Skeletal muscle satellite cell (primary cell): ENCODE measurements around the gene BLVRA.

DNA sequence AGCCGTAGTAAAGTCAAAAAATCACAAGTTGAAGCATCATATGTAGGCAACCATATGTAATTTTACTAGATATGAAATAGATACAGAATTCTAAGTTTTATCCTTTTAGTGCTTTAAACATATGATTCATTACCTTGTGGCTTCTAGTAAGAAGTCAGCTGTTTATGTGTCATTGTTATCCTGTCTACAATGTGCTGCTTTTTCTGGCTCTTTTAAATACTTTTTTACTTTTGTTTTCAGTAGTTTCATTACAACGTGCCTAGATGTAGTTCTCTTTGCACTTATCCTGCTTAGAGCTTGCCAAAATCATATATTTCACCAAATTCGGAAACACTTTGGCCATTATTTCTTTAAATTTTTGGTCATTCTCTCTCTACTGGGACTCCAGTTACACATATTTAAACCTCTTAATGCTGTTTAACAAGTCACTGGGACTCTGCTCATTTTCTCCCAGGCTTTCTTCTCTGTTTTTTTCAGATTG, 26.4 kb downstream of the YAE1 start:
- CAGE, long polyA plus RNA: no peak

DNA sequence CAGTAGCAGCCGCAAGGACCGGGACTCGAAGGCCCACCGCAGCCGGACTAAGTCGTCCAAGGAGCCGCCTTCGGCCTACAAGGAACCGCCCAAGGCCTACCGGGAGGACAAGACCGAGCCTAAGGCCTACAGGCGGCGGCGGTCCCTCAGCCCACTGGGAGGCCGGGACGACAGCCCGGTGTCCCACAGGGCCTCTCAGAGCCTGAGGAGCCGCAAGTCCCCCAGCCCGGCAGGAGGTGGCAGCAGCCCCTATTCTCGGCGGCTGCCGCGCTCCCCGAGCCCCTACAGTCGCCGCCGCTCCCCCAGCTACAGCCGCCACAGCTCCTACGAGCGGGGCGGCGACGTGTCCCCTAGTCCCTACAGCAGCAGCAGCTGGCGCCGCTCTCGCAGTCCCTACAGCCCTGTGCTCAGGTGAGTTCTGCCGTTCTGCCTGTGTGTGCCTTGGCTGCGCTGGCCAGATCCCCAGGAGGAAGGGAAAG, 1.4 kb downstream of the CDK13 start:
- CAGE, long polyA plus RNA: no peak

DNA sequence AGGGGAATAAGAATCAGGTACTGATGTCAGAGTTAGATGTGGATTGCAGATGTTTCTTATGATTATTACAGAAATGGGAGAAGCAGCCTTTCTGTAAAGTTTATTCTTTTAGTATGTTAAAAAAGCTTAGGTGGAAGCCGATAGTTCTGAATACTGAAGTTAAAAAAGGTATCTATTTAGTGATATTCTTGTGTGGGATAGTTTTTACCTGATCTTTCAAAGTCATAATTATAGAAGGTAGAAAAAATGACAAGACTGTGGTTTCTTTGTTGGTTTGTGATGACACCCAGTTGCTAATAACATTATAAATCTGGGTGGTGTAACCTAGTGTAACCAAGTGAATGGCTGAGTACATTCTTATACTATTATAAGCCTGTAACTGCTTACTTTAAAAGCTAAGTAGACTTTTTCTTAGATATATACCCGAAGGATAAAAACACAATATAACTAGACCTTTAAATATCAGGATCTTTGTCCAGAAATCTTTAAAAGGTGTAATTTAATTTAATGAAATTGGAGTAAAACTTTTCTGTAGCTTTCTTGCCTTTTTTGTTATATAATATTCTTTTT, 2.3 kb downstream of the CDK13 start:
- CAGE, long polyA plus RNA: no peak

DNA sequence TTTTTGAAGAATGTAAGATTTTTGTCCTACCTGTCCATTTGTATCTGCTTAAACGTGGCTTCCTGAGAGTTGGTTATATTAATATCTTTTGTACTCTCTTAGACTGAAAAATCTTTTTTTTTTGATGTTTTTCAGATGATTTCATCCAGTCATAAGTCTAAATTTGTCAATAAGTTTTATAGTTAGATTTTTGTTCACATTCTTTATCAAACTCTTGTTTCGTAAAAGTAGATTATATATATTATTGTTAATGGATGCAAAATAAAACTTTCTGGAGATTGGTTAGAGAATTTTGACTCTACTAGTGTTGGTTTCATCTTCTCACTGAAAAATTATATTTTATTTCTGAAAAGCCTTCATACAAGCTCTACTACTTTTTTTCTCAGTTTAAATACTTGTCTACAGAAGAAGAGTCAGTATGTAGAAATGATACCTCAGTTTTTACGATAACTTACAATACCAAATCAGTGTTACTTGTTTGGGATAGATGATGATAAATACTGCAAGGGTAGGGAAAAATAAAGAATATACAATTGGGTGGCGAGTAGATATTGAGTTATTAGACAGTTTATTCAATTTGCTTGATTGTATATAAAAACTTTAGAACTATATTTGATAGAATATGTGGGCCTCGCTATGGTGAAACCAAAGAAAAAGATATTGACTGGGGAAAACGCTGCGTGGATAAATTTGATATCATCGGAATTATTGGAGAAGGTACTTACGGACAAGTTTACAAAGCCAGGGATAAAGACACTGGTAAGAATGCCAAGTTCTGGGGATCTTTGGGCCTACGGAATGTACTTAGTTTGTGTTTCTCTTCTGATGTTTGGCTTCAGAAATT, 48.9 kb downstream of the CDK13 start:
- CAGE, long polyA plus RNA: no peak

DNA sequence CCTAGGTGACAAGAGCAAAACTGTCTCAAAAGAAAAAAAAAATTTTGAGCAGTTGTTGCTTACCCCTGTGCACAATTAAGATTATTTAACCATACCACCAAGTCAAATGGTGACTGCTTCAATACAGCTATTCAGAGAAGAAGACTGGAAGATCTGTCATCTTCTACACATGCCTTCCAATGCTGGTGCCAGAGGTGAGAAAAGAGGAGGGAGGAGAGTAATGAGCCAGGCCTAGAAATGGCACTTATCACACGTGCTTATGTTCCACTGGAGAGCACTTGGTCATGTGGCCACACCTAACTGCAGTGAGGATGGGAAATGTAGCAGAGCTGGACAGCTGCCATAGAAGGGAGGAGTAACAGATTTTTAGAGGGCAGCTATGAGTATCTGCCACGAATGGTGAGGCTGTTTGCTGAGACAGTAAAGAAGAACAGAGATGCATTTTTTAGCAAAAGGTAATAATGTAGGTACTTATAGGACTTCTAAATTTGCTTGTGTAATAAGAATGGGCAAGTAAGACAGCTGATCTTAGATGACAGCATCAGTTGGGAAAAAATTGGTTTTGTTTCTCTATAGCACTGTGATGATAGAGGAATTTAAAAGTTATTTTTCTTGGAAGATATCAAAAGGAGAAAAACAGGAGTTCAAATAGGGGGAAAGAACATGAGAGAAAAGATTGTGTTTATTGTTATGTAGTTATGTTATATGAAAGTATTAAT, 77.0 kb downstream of the MPLKIP start:
- CAGE, long polyA plus RNA: no peak

DNA sequence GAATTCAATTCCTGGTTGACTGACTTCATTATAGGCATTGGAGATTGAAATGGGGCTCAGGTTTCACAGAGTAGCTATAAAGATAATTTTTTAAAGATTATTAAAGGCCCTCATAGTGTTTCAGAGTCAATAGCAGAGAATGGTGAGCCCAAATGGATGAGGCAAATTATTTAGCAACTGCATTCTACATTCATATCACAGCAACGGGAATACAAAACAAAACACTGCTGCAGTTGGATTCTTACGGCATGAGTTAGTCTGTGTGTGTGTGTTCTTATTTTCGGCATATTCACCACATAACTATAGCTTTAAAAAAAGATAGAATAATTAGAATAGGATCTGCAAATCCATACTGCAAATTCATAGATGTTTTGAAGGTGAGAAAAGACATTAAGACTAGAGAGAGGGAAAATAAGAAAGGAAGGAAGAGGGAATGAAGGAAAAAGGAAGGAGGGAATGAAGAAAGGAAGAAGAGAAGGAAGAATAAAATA, 66.0 kb downstream of the SUGCT start:
- CAGE, long polyA plus RNA: no peak

DNA sequence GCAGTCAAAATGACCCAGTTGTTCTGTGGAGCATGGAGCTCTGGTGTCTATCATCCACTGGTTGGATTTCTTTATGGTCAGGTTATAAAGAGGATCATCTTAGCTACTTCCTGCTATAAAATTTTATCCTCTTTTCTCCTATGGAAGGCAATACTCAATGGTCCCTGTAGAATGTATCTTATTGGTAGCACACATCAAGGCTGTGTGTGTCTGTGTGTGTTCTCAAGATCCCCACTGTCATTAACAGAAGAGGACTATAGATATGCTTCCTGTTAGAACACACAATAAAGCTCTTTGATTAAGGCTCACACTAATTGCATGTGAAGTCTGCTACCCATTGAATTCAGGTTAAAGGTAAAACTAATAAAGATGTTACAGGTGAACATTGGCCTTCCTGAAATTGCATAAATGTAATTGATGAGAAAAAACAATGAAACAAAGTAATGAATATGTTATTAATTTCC, 747.5 kb downstream of the SUGCT start:
- CAGE, long polyA plus RNA: no peak

DNA sequence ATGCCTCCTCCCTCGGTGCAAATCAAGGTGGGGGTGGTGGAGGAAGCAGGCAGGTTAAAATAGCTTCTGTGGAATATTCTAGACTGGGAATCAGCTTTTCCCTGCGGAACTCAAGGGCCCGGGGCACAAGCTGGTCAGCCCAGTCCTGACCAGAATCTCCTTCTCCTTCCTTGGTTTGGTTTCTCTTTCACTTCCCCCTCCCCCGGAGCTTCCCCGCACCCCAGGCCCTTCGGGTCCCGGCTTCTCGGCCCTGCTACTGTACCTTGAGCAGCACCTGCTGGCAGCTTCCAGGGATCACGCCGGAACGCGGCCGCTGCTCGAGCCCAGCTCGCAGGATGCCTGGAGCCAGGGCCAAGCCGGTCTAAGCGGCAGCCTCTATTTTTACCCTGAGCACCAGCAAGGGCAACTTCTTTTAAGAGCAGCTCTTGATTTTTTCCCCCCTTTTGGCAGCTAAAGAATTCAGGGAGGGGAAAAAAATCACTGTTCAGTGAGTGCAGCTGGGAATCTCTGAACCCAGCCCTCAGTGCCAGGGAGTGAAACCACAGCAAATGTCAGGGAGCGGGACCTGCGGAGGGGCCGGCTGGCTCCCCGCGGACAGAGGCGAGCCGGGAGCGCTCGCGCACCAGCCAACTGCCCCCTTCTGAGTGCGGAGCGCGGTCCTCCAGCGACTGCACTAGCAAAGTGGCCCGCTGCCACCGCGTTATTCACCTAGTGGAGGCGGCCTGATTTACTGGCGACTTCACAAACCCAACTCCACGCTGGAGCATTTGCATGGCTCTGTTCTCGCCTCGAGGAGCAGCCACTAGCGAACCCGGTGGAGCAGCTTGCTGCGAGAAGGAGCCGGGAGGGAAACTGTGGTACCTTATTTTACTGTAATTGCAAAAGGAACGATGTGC, 2.4 kb upstream of the INHBA start:
- CAGE, long polyA plus RNA: no peak

DNA sequence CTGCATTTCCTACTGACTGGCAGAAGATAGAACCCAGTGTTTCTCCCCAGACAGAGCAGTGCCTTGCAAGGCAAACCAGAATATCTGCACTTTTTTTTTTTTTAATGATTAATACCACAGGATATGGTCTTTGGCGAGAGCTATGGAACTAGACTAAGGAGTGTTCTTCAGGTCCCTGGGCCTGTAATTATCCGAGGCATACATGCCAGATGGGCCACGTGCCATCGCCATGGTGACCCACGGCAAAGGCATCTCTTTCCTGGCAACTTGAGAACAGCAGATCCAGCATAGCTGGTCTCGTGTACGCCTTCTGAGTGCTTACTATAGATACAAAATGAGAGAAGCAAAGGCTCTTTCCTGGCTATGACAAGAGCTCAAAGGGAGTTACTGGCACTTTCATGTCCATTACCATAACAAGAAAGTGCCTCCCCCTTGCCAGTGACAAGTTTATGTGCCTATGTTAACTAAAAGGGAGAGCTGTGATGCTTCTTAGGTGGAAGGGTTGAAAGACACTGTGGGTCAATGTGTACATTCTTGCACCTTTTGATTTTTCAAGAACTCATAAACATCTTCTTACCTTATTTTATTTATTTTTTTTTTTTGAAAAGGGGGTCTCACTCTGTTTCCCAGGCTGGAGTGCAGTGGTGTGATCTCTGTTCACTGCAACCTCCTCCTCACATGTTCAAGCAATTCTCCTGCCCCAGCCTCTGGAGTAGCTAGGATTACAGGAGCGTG, 26.0 kb upstream of the GLI3 start:
- CAGE, long polyA plus RNA: no peak

DNA sequence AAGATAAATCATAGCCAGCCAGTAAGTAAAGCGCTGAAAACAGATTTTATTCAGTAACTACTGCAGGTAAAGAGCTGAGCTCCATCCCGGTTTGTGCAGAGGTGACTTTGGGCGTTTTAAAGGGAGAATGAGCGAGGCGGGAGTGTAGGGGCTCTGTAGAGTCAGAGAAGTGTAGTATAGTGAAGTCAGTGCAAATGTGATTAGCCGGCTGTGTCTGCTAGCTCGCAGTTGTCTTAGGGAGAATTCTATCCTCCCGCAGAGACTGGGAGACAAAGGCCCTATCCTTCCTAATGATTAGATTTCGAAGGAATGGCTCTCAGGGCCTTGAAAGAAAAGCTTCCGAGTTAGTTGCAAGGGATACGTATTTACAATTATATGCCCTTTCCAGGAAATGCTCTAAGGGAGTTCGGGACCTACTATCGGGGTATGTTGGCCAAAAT, 615 bp downstream of the MRPL32 start:
- CAGE, long polyA plus RNA: no peak

- CAGE, long polyA plus RNA: no peak
Measured at GRCh38 chr7:43693452-43693898, 35.8 kb downstream of the COA1 start.

GRCh38 chr7:43757927-43758968, at the start of gene BLVRA:
BLVRA (plus strand) TSS chr7:43758680.
- CAGE, long polyA plus RNA: start-site peak on the plus strand at chr7:43758677-43758721, 3,262 and 2,166 reads in 2 replicates

GRCh38 chr7:43778448-43779019, 20.1 kb downstream of the BLVRA start:
- CAGE, long polyA plus RNA: no peak

GRCh38 chr7:44038811-44039709, 5.4 kb upstream of the DBNL start:
- CAGE, long polyA plus RNA: no peak

DNA sequence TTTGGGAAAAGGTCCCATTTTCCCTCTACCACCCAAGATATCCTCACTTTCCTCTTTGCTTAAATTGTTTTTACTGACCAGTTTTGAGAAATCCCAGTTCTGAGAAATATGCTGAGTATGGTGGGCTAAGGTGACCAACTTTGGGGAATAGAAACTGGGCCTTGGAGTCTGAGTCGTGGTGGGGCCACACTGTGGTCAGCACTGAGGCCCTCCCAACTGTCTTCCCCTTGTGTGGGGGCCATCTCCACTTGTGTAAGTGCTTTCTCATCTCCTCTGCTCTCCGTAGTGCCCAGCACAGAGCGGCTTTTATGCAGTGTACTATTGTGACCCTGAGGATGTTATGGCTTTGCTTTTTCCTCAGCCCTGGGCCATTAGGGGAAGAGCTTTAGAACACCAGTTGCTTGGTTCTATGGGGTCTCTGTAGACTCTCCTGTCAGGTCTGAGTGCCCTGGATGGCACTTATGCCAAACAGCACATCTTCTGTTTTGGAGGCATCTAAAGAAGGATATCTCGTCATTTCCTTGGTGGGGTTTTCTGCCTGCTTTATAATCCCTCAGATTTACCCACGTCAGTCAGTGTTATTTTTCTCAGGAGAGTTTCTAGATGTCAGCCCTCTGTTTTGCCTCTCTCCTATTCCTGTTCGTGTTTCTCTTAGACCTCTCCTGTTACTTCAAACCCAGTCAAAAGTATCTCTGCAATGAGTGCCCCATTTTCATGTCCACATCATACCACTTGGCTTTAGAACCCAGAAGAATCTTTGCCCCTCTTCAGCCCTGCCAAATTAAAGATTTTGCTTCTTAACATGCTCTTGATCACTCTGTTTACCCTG, 1.2 kb downstream of the DBNL start:
- CAGE, long polyA plus RNA: no peak

DNA sequence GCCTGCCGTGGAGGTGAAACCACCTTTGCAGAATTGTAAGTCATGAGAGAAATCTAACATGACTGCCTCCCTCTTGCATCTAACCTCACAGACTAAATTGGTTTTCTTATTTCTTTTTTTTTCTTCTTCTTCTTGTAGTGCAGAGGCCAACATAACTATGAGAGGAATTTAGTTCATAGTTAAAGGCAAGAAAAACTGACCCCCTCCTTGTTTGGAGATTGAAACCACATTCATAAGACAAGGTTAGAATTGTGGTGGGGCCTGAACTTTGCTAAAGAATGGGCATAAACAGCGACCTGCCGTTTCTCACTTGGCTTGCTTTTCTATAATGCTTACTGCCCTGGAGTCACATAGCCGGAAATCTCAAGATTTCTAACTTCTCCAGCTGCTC, 2.3 kb upstream of the POLM start:
- CAGE, long polyA plus RNA: no peak

- CAGE, long polyA plus RNA: no peak
Measured at GRCh38 chr7:44145124-44145845, 4.2 kb upstream of the MYL7 start.

- CAGE, long polyA plus RNA: no peak
Measured at GRCh38 chr7:44291377-44291509, 34.2 kb downstream of the CAMK2B start.

GRCh38 chr7:44323850-44324590, 1.4 kb downstream of the CAMK2B start:
- CAGE, long polyA plus RNA: no peak

DNA sequence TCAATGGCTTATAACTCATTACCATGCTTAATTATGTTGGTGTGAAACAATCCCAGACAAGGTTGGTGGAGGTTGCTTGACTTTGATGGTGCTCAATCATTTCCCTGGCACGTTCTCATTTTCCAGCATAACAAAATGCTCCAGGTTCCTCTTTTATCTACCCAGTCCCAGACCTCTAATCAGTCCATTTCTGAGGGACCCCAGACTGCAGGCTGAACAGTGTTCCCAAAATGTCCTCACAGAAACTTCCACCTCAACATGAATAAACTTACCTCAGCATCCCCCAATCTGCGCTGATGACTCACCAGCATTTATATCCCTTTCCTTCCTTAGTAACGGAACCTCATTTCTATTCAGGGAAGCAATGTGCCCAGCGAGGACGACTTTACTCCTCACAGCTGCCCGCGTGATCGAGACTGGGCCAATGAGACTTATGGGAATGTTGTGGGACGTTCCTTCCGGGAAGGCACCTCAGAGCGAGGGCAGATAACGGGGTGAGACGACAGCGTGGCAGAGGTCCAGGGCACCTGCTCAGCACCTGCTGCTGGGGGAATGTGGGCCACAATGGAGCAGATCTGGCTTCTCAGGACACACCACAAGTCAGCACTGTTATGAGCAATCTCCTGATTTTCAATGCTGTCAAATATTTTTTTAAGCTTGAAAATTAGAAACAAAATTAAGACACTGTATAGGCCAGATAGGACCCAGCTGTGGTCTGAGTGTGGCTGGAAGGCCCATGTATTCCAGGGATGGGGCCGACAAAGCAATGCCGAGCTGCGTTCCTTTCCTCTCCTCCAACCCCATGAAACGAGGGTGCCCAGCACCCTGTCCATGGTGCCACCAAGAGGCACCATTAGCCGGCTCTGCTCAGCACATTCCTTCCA, 73.2 kb upstream of the CAMK2B start:
- CAGE, long polyA plus RNA: no peak